Occipital lobe (tissue), 2 donors: ENCODE measurements around the genes IPMK, PHYHIPL, TMEM26 and CABCOCO1.

DNA sequence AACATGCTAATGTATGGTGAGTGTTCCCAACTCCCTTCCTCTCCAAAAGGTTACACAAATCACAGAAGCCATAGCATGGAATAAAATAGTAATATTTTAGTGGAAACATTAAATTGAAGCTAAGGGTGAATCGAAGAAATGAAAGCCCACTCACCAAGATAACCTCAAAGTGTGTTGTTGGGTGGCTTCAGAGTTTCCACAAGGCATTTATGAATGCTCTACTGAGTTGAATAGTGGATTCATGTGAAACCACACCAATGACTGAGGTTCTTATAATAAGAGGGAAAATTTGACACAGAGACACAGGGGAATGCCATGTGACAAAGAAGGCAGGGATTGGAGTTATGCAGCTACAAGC, 67.8 kb upstream of the PCDH15 start:
- RAMPAGE, long total RNA = no peak

DNA sequence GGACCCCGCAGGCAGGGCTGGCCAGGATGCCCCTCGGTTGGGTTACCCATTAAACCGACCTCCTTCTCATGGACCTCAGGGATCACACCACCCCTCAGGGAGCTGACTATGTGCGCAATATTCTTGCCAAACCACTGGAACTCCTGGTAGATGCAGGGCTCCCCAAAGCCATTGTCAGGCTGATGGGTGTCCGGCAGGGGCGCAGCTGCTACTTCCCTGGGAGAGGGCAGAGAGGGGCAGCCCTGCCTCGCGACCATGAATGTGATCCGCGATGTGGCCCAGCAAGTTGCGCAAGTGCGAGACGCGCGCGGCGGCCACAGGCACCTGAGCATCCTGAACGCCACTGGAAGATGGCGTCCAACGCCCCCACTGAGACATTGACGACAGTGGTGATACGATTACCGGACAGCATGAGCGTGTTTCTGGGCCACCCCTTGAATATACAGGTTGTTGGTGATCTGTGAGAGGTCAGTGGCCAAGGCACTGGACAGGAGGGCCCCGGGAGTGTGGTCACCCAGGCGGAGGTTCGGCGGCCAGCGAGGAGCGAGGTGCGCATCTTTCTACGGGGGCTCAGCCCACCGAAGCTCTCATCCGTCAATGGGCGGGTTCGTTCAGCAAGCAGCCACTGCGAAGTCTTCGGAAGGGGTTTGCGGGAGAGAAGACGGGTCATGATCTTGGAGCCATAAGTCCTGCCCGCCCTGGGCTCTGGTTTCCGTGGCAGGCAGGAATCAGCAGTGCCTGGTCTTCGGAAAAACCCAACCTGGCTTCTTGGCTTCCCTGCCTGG, 161.1 kb downstream of the IPMK start:
- RAMPAGE, long total RNA = no peak

- RAMPAGE, long total RNA = no peak
Measured at GRCh38 chr10:58183662-58183874, 84.1 kb downstream of the IPMK start.

GRCh38 chr10:58267824-58268206, at the start of gene IPMK:
Gene IPMK, minus strand, starts transcription at chr10:58267894.
- RAMPAGE, long total RNA = no peak

GRCh38 chr10:58371240-58371873, 13.9 kb upstream of the TFAM start:
- RAMPAGE, long total RNA = no peak

GRCh38 chr10:59000114-59000485, 176.3 kb upstream of the PHYHIPL start:
- RAMPAGE, long total RNA = no peak

- RAMPAGE, long total RNA = start-site peak on the plus strand at chr10:59176631-59176660, 176 and 115 reads in 2 replicates; start-site peak on the plus strand at chr10:59176790-59176822, 51 and 67 reads in 2 replicates
Measured at GRCh38 chr10:59175983-59177076, at the start of gene PHYHIPL. Gene PHYHIPL, plus strand, starts transcription at chr10:59176643.

- RAMPAGE, long total RNA = no peak
Measured at GRCh38 chr10:59283186-59283811, 79.0 kb downstream of the FAM13C start.

GRCh38 chr10:59360670-59361109, 1.7 kb downstream of the FAM13C start:
- RAMPAGE, long total RNA = no peak

- RAMPAGE, long total RNA = no peak
Measured at GRCh38 chr10:59674153-59674668, 35.4 kb downstream of the SLC16A9 start.

GRCh38 chr10:59872773-59873551, 33.4 kb downstream of the CCDC6 start:
- RAMPAGE, long total RNA = no peak

GRCh38 chr10:59907716-59909001, 1.8 kb upstream of the CCDC6 start:
- RAMPAGE, long total RNA = no peak

- RAMPAGE, long total RNA = no peak
Measured at GRCh38 chr10:60129996-60130535, 223.7 kb upstream of the CCDC6 start.

- RAMPAGE, long total RNA = no peak
Measured at GRCh38 chr10:60337213-60337982, 52.3 kb downstream of the ANK3 start.

- RAMPAGE, long total RNA = no peak
Measured at GRCh38 chr10:60414660-60415183, 25.0 kb upstream of the ANK3 start.

- RAMPAGE, long total RNA = no peak
Measured at GRCh38 chr10:60733747-60734594, 44.3 kb upstream of the CDK1 start.

DNA sequence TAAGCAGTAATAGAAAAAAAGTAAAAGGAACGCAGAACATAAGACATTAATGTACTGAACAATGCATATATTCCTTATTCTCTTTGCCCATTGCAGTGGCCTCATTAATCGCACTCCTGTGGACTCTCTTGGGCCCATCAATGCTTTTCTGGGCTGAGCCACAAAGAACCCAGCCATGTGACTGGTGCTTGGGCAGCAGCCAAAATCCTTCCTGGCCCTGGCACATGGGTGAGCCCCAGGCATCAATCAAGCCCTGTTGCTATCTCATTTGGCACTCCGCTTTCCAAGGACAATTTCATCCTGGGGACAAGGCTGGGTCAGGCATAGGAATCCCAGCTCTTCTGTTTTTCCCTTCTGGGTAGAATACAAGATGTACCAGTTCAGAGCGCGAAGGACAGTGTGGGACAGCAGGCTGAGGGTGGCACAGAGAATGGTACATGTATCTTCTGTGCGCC, 42.2 kb downstream of the RHOBTB1 start:
- RAMPAGE, long total RNA = no peak

DNA sequence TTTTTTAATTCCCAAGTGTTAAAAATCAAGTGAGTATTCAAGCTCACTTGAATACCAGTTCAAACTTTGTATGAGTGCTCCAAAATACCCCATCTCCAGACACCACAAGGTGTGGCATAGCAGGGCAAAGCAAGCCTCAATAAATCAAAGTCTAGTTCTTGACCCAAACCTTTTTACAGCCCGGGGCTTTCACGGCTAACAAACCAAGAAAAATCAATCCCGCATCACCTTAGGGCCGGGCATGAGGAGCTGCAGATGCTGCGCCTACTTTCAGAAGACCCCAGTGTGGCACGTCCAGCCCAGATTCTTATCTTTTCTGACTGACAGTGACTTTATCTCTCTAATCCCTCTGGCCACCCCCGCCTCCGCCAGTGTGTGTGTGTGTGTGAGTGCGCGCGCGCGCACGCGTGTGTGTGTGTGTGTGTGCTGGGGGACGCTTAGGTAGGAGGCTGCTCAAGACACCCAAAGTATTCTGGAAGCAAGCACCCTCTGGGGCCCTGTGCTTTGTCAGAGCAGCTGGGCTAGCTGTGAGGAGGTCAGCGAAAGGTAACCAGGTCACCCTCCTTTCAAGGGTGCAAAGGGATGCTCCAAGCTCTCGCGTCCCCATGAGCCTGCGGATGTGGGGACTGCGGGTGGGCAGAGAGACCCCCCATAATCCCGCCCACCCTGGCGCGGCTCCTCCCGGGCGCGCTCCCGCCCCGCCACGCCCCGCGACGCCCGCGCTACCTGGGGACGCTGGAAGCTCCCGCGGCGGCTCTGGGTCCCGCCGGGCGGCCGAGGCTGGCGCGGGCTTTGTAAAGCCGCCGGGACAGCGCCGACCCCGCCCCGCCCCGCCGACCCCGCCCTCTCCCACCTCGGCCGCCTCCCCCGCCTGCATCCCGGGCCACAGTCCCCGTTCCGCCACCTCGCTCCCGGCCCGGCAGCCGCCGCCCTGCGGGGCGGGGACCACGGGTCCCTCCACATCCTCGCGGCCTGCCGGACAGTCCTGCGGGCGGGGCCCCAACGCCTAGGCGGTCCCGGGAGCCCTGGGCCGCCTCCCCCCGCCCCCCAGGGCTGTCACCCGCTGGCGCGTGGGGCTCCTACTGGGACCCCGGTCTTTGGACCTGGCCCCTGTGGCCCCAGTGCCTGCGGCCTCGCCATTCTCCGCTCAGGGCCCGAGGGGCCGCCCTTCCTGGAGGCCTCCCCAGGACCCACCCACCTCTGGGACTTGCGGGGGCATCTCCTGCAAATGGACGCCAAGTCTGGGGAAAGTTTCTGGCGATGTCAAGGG, 57.1 kb upstream of the RHOBTB1 start:
- RAMPAGE, long total RNA = no peak

- RAMPAGE, long total RNA = no peak
Measured at GRCh38 chr10:61452735-61453799, at the start of gene TMEM26. Gene TMEM26, minus strand, starts transcription at chr10:61453381.

DNA sequence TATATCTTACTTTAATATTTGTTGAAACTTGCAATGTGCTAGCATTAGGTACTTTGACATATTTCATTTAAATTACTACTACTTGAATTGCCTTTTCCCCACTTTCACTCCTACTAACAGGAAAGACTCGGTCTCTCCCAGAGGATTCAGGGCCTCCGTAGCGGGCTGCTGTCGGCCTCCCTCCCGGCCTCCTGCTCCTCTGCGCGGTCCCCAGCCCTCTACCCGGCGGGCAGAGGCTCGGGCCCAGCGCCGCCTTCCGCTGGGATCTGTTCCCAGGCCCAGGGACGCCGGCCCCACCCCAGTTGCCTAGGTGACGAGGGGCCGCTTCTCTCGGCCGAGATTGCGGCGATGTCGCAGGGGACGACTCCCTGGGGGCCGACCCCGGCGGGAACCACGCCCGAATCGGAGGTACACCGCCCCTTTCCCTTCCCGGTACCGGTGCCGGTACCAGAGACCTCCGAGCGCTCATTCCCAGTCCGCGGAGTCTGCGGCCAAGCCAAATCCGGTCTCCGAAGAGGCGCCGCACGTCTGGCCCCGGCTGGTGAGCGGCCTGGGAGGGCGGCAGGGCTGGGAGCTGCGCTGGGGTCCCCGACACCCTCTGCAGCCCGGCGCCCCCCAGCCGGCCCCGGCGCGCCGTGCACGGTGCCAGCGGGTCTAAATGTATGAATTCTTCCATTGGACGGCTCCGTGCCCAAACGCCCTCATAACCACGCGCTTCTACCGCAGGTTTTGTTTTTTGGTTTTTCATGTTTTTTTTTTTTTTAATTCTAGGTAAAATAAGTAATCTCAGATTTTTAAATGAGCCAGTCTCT, at the start of gene CABCOCO1:
TSS of gene CABCOCO1 (plus strand) at position 305 of the 812 bp plus-strand sequence.
- RAMPAGE, long total RNA = start-site peak on the plus strand centred at position 307 of the sequence, 7 bp wide, 20 and 9 reads in 2 replicates